Frontal cortex (tissue), 2 donors: ENCODE measurements around a stretch of chr9.

GRCh38 chr9:134293247-134294194, 32.7 kb upstream of the RXRA start:
- RAMPAGE, long total RNA: no peak

- RAMPAGE, long total RNA: no peak
Measured at GRCh38 chr9:134294195-134294796, 32.0 kb upstream of the RXRA start.

DNA sequence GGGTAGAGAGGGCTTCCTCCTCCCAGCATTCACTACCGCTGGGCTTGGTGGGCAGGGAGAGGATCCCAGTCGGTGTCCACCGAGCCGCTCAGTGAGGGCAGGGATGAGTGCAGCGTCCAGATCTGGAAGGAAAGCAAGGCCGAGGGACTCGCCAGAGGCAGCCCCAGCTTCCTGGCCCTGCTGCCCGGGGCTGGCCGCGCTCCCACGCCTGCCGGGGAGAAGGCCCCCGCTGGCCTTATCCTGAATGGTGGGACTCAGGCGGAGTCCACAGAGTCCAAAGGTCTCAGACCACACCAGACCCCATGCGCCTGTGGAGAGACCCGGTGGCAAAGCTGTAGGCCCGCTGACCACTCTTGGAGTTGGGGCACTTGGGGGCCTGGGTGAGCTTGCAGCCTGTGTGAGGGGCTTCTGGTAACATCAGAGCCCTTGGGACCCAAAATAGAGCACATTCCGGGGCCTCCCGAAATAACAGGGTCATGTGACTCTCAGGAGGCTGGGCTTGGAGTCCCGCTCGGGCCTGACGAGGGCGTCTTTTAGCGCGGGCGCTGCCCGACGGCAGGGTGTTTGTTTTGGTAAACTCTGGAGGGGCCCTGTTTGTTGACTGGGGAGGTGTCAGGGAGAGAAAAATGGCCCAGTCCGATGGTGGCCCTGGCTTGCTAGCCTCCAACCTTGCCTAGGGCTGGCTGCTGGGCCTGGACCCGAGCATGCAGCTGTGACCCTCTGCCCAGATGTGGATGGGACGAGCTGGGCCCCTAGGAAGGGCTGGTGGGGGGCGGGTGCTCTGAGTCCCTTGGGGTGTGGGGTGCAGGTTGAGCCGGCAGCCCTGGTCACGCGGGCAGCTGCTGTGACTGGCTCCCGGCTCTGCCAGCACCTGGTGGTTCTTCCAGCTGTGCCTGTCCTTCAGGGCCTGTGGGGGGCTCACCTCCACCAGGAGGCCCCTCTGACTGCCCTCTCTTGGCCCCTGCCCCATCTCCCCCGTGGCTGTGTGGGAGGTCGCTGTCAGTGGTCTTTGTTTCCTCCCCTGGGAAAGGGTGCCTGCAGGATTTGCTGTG, 2.9 kb downstream of the RXRA start:
- RAMPAGE, long total RNA: no peak

GRCh38 chr9:134335649-134336344, 9.5 kb downstream of the RXRA start:
- RAMPAGE, long total RNA: no peak

DNA sequence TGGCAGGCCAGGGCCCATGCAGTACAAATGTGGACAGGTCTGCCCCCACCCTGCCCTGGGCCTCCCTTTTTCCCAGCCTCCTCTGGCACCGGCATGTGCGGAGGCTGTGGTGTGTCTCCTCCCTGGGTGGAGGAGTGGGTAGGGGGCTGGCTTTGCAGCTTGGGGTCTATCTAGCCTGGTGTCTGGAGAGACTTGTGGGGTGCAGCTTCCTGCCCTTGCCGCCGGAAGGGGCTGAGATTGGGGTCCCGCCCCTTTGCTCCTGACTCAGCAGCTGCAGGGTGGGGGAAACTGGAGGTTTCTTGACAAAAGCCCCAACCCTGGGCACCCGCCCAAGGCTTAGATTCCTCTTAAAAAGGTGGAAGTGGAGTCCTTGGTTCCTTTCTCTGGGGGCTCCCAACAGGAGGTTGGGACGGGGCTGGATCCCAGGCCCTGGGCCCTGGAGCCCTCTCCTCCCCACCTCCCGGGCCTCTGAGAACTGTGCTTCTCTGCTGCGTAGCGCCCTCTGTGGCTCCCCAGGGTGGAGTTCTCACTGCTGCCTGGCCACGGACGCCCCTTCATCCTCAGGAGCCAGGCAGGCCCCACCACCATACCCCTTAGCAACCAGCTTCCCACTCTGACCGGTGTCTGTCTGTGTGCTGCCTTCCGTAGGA, 18.0 kb downstream of the RXRA start:
- RAMPAGE, long total RNA: no peak

DNA sequence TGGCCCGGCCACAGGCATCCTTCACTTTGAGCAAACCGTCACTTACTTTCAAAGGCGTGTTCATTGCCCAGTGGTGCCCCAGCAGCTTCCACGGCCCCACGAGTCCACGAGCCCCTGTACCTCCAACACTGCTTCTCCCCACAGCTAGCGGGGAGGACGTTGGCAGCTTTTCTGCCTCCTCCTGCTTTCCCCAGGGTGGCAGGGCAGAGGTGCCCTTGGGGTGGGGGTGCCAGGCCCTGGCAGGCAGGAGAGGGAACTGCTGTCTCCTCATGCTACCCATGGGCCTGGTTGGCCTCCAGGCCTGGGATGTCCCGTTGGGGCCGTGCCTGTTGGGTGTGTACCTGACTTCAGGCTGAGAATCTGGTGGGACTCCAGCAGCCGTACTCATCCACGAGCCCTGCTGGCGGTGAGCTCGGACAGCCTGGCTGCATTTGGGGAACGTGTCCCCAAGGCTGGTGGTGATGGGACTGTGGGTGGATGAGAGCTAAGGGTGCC, 27.3 kb downstream of the RXRA start:
- RAMPAGE, long total RNA: no peak

- RAMPAGE, long total RNA: no peak
Measured at GRCh38 chr9:134365797-134366615, 39.8 kb downstream of the RXRA start.

- RAMPAGE, long total RNA: no peak
Measured at GRCh38 chr9:134372547-134373478, 46.6 kb downstream of the RXRA start.

DNA sequence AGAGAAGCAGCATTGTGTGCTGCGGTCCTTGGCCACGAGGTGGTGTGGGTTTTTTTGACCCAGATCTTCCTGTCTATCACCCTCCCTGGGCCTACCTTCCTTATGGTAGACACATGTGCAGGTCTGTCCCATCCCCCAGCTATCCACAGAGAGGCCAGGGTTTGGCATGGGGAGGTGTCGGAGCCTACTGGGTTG, 47.1 kb downstream of the RXRA start:
- RAMPAGE, long total RNA: no peak

GRCh38 chr9:134373868-134374340, 47.6 kb downstream of the RXRA start:
- RAMPAGE, long total RNA: no peak

- RAMPAGE, long total RNA: no peak
Measured at GRCh38 chr9:134407056-134407722, 80.9 kb downstream of the RXRA start.

GRCh38 chr9:134457013-134457339, 130.7 kb downstream of the RXRA start:
- RAMPAGE, long total RNA: no peak

DNA sequence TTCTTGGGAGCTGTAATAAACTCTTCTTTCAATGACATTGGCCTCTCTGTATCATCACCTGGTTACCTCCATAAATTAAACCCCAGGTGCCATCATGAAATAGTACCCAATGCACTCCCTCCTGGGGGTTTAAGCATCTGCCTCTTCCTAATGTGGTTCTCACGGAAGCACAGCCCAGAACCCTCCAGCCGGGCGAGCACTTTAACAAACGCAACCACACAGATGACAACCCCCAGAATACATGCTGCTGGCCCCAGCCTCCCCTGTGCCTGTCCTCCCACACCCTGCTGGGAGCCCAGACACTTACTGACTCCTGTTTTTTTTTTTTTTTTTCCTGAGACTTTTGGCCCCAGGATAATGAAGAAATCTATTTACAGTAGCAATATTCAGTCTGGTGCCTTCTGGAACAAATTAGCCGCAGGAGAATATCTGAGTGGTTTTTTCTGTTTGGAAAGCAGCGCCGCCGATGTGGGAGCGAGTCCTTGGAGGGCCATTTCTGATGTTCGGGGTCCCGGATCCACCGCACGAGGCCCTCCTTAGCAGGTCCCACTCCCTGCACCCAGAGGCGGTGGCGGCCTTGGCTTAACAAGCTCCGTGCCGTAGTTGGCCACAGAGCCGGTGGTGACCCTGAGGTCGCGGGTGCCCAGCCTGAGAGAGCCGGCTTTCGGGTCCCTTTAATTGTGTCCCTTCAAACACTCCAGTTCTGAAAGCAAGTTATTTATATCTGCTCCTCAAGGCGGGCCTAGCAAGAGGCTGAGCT, 49.9 kb upstream of the COL5A1 start:
- RAMPAGE, long total RNA: no peak

DNA sequence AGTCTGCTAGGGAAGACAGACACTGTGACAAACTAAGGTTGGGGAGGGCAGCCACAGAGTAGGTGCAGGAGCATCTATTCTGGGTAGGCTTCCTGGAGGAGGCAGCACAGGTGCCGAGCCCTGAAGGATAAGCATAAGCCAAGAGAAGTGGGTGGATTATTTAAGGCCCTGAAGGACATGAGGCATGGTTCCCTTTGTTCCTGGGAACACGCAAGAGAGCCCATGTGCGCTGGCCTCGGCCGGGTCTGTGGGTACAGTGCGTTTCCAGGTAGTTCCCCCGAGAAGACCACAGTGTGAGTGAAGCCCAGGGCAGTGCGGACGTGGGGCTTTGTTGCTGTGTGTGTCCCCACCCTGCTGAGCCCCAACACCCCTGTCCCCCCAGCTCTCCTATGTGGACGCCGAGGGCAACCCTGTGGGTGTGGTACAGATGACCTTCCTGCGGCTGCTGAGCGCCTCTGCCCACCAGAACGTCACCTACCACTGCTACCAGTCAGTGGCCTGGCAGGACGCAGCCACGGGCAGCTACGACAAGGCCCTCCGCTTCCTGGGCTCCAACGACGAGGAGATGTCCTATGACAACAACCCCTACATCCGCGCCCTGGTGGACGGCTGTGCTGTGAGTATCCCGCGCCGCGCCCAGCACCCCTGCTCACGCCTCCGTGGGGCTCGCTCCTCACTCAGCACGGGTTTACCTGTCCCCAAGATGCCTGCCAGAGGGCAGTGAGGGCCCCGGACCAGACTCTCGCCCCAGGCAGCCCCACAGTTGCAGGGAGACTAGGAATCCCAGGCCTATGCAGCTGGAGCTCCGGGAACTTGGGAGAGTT, 45.8 kb upstream of the FCN2 start:
- RAMPAGE, long total RNA: no peak

DNA sequence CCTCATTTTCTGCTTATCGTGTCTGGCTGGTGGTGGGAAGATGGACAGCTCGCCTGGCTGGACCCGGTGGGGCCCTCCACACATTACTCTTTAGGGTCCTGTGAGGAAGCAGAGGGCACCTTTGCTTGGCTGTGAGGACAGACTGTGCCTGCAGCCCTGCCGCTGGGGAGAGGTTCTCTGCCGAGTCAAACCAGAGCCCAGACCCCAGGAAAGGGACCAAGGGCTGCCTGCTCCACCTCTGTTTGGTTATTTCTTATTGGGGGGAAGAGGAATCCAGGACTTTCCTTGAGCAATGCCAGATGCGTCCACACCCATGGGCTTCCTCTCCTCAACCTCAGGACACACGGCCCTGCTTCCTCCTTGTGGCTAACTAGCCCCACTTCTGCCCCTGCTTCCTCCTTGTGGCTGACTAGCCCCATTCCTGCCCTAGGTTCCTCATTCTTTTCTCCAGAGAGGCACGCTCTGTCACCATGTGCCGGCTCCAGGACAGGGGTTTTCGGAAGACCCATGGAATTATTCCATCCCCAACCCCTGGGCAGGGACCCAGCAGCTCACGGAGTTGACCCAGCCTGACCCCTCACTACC, 11.4 kb upstream of the FCN1 start:
- RAMPAGE, long total RNA: no peak

GRCh38 chr9:135339943-135340300, 139.7 kb upstream of the PPP1R26 start:
- RAMPAGE, long total RNA: no peak

DNA sequence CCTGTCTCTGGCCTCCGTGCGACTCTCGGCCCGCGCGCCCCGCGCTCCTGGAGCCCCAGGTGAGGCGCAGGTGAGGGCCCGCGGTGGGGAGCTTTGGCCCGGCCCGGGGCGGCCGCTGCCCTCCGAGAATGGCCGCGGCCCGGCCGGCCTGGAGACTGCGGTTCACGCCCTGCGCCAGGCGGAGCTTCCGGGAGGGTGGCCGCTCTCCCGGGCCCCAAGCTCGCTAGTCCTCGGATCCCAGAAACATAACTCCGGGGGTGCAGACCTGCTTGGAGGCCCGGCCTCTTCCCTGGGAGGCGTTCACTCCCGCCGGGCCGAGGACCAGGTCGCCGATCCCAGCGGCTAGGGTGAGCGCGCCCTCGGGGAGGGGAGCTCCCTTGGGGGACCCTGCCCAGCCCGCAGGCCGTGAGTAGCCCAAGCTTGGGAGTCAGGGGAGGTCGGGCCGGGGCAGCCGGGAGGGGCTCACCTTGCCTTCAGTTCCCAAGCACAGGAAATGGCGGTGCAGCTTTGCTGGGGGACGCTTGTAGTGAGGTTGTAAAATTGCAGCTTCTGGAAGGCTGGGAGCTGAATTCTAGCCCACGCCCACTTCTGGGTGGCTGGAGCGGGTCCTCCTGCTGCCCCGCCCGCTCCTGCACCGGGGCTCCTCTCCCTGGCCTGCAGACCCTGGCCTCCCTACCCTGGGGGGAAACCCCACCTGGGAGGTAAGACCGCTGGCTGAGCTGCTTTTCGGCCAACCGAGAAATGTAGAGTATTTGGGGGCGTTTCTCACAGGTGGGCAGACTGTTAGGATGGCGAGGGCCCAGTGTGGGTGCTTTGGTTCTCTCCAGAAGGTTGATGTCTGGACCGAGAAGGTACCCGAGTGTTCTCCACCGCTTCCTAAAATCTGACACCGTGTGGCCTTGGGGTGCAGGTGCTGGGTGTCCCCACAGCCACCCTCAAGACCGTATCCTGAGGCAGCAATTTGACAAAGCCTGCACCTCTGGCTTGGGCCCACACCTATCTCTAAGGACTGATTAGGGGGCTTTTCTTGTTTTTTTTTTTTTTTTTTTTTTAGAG, 953 bp downstream of the PPP1R26 start:
- RAMPAGE, long total RNA: no peak

GRCh38 chr9:135504676-135505045, 4.2 kb downstream of the MRPS2 start:
- RAMPAGE, long total RNA: no peak

DNA sequence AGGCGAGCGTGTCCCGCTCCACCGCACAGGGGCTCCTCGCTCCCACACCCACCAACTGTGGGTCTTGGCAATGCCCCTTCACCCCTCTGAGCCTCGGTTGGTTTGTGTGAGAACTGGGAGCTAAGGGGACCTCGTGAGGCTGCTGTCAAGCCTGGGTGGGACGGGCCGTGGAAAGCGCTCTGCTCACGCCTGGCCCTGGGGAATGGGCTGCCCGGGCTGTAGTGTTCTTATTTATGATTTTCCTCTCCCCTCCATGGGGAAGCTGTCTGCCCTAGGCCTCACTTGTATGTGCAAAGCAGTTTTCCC, 7.1 kb downstream of the MRPS2 start:
- RAMPAGE, long total RNA: no peak

DNA sequence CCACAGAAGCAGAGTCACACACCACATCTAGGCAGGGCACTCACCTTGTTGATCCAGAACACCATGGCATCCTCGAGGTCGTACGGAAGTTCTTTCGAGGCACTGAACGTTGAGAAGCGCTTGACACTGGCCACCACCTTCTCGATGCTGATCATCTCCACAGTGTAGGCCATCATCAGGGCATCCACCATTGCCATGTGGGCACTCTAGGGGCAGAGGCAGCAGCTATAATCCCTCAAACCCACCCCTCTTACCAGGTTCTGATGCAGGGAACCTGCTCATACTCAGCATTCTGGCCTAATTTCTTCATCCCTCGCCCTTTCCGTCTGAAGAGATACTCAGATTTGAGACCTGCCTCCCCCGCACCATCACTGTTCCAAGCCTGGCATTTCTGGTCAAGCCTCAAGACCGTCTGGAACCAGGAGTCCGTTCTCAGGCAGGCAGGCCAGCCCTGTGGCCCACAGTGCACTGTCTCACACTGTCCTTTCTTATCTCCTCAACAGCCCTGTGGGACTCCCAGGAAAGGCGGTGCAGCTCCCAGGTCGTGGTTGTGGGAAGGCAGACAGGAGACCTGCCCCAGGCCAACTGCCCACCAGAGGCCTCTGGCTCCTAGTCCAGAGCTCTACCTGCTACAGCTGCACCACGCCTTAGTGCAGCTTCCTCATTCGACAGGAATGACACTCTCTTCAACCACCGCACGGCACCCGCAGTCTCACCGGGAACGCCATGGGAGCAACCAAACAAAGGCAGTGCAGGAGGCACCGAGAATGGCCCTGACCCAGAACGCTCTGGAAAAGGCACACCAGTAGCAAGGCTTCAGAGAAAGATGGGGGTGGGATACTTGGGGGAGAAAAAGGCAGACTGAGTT, 25.5 kb downstream of the CAMSAP1 start:
- RAMPAGE, long total RNA: no peak